Sciatic nerve (tissue), 1 donor: ENCODE measurements around a stretch of chr7.

- PRO-cap, result no peak
Observed at GRCh38 chr7:25858568-25859176, 293.3 kb upstream of the NFE2L3 start.

DNA sequence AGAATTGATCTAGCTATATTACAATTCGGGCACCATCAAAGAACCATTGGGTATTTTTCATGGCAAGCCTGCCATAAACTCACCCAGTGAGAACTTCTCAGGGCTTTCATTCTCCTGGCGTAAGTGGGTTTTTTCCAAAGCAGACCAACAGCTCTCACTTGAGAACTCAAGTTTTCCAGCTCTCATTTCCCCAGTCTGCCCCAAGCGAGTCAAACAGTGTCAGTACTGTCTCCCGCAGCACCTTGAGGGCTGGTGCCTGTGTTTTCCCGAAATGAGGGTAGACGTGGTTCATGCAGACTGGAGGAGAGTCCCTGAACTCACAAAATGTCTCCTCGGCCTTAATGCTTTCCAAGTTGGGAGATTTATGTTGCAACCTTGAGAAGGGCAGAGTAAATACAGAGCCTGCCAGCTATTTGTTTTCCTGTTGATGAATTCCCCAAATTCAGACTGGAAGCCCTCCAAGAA, 254.9 kb upstream of the NFE2L3 start:
- PRO-cap, result no peak

GRCh38 chr7:25897504-25897788, 254.6 kb upstream of the NFE2L3 start:
- PRO-cap, result no peak

GRCh38 chr7:25917516-25918010, 234.4 kb upstream of the NFE2L3 start:
- PRO-cap, result no peak

GRCh38 chr7:25949044-25949465, 202.9 kb upstream of the NFE2L3 start:
- PRO-cap, result no peak

GRCh38 chr7:26083121-26083379, 68.9 kb upstream of the NFE2L3 start:
- PRO-cap, result no peak

DNA sequence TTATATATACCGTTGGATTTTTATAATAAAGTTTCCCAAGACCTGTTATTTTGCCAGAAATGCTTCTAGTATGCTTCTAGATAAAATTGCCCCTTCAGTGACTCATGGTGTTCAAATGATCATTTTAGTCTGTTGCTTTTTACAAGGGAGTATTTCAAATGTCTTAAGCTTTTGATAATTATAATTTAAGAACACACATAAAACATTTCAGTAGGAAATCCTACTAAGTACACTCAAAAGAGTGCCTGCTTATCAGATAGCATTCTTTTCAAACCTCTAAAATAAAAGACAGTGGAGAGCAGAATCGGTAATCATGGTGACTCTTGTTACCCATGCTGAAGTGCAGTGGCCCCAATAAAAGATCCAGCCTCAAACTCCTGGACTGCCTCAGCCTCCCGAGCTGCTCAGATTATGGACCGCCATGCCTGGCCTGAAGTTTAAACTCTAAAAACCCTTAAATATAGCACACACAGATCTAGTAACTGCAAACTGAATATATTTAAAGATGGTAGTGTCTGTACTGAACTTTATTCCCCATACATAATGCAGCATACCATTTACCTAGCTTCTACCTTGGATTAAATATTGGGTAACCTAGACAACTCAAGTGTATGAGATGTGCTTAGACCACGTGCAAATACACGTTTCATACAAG, 13.3 kb downstream of the HNRNPA2B1 start:
- PRO-cap, result unidirectional peak, minus-strand start at position 375 of the sequence

DNA sequence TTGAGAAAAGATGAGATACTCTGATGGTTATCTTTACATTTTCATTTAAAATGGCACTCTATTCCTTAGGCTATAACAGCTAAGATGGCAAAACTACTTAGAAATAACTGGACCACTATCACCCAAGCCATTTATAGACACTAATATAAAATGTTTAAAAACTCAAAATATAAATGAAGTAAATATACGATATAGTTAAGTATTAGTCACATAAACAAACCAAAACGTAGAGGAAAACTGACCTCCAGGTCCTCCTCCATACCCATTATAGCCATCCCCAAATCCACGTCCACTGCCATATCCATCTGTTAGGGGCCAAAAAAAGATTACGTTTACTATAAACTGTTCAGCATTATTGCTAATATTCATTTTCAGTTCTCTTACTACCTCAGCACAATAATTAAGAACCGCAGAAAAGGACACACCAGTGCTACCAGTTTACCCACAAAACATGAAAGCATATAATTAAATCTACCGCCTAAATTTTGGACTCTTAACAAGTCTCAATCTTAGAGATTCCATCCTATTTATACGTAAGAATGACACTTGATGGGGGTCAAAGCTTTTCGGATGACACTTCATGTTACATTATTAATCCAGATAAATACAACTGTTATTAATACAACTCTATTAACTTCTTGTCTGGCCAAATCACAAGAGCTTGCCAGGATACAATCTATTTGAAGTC, 4.8 kb downstream of the HNRNPA2B1 start:
- PRO-cap, result no peak

GRCh38 chr7:26199084-26199329, 1.5 kb downstream of the HNRNPA2B1 start:
- PRO-cap, result no peak

GRCh38 chr7:26243906-26244732, 42.6 kb downstream of the CBX3 start:
- PRO-cap, result no peak

DNA sequence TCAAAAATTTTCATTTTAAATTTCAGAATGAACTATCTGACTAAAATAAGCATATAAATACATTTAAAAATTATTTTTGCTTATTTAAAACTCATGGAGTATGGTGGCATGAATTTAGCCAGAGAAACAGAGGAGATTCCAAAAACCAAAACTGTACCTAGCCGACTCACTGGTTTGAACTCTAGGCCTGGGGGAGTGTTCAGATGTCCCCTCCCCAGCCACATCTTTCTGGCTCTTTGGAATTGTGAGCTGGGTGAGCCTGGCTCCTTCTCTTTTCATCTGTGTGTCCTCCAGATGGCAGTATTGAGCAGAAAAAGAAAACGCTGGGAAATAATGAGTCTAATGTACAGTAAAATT, 77.7 kb downstream of the SNX10 start:
- PRO-cap, result no peak

GRCh38 chr7:26449649-26450177, 158.1 kb downstream of the SNX10 start:
- PRO-cap, result unidirectional peak, minus-strand start at chr7:26449853

GRCh38 chr7:26686642-26686972, 177.8 kb downstream of the SKAP2 start:
- PRO-cap, result no peak

DNA sequence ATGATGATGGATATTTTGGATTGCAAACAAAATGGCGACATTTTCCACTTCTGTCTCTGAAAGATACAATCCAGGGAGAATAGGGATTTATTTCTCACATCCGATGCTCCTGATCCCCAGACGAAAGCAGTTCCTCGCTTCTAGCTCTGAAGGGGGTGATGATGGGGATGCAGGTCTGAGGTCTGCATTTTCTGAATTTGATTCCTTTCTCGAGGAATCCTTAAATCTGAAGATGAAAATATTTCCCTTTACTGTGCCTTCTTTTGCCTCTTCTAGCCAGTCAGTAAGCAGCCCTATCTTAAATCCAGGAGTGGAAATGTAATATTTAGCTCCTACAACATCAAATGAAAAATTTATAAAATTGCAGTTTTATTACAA, 3.4 kb upstream of the HOXA2 start:
- PRO-cap, result no peak

- PRO-cap, result no peak
Observed at GRCh38 chr7:27112016-27112715, 9.7 kb upstream of the HOXA2 start.

GRCh38 chr7:27118627-27119179, 11.9 kb downstream of the HOXA4 start:
- PRO-cap, result bidirectional peak, plus-strand start at chr7:27118833, minus-strand start at chr7:27118765

DNA sequence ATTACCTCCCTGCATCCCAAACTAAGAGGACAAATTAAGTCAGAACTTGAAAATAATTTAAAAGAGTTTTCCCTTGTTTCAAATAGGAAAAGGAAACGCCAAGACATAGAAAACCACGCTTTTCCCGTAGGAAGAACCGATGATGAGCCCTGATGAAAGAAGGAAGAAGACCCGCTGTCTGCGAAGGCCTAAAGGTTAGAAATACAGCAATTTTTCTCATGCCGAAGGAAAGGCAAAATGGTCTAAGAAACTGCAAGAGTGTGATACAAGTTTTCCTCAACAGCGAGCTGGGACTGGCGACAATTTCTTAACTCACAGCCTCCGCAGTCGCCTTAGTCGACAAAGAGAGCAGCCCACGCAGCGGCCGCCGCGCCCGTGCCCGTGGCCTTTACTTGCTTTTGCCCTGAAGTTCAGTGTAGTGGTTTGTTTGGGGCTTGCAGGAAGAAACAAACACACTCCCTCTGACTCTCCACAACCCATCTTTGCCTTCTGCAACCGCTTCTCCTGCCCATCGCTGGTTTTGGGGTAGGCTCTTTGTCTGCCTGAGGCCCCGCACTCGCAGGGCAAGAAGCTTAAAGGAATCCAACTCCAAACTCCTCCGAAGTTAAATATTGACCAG, 8.6 kb downstream of the HOXA4 start:
- PRO-cap, result no peak

DNA sequence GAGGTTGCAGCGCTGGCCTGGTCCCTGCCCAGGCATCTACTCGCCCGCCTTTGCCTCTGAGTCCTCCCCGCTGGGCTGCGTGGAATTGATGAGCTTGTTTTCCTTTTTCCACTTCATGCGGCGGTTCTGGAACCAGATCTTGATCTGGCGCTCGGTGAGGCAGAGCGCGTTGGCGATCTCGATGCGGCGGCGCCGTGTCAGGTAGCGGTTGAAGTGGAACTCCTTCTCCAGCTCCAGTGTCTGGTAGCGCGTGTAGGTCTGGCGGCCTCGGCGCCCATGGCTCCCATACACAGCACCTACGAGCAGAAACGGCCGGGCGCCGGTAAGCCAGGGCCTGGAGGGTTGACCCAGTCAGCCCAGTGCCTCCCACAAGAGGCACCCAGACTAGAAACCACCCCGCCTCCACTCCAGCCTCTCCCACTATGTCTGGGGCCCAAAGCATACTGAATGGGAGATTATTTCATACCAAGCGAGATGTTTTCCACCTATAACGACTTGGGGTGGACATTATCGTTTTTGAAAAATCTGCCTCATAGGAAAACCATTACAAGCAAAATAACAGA, 1.9 kb downstream of the HOXA6 start:
- PRO-cap, result bidirectional peak, plus-strand start at position 135 of the sequence, minus-strand start at position 57 of the sequence

- PRO-cap, result no peak
Observed at GRCh38 chr7:27164868-27165160, 523 bp downstream of the HOXA9 start.

DNA sequence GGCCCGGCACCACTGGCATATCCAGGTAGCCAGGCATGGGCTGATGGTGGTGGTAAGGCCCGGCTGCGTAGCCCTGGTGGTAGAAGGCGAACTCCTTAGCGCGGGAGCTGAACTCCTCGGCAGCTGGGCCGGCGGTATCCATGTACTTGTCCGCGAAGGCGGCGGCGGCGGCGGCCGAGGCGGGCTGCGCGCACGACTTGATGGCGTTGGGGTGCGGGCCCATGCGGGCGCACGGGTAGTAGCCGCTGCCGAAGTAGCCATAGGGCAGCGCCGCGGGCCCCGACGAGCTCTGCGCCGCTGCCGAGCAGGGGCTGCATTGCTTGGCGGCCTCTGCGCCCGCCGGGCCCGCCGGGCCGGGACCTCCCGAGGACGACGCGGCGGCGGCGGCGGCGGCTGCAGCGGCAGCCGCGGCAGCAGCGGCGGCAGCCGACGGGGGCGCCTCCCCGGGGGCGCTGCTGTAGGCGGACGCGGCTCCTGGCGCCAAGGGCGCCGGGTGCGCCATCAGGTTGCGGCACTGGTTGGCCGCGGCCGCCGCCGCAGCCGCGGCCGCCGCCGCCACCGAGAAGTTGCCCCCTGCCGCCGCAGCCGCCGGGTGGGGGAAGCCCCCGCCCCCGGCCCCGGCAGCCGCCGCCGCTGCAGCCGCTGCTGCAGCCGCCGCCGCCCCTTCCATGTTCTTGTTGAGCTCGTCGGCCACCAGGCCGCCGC, 433 bp downstream of the HOXA13 start:
- PRO-cap, result no peak